ENCODE results near the genes REEP3 and MYPN.

DNA sequence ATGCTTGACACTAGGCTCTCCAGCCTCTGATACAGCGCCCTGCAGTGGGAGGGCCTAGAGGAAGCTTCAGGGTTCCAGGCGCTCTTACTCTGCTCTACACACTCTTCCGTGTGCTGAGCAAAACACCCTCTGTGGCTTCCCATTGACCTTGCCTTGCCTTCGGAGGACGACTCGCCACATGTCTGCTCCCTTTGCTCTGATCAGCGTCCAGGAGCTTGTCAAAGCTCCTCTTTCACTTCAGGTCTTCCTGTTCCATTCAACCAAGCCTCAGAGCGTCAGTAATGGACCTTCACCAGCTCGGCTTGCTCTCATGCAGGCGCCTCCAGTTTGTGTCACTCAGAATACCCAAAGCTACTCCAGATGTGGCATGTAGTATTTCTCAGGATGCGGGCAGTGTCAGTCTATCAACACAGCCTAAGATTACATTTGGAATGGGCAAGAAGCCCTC, 173.9 kb downstream of the ARID5B start:
- PRO-cap = no peak
- RRBS = no CpG with 5 or more reads among the region's 11 CpGs

DNA sequence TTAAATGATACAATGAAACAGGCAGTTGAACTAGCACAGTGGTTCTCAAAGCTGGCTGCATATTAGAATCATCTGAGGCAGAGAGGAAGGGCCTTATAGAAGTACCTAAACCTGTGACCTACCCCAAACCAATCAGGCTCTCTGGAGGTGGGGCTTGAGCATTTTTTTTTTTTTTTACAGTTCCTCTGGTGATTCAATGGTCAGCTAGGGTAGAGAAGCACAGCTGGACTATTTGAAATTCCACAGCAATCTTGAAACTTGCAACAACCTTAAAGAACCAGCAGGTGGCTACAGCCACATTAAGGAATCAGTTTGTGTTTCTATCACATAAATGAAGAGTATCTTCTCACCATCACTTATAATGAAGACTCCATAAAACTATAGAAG, 4.0 kb downstream of the RTKN2 start:
- PRO-cap = no peak

GRCh38 chr10:62519398-62519816, 145.2 kb downstream of the ZNF365 start:
- PRO-cap = no peak

DNA sequence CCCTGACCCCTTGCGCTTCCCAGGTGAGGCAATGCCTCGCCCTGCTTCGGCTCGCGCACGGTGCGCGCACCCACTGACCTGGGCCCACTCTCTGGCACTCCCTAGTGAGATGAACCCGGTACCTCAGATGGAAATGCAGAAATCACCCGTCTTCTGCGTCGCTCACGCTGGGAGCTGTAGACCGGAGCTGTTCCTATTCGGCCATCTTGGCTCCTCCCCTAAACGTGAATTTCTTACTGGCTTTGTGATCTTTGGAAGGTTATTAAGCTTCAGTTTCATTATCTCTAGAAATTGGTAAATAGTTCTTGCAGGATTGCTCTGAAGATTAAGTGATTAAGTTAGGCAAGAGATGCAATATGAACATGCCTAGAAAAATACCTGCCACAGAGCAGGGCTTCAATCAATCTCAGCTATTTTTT, 196.0 kb upstream of the ADO start:
- PRO-cap = no peak
- RRBS = no CpG with 5 or more reads among the region's 16 CpGs

GRCh38 chr10:62742709-62743045, 61.8 kb upstream of the ADO start:
- PRO-cap = no peak
- RRBS = no CpG with 5 or more reads among the region's 4 CpGs

- PRO-cap = no peak
- RRBS = no CpG with 5 or more reads among the region's 3 CpGs
Observed at GRCh38 chr10:63442413-63443312, 23.1 kb downstream of the JMJD1C start.

GRCh38 chr10:63521055-63521309, 219 bp upstream of the REEP3 start:
- PRO-cap = bidirectional peak, plus-strand start at chr10:63521450, minus-strand start at chr10:63521228
- RRBS = 3% methylated on average over 7 of the region's 23 CpGs

GRCh38 chr10:63521310-63522416, at the start of gene REEP3:
REEP3 (plus strand) TSS chr10:63521401.
- PRO-cap = bidirectional peak, plus-strand start at chr10:63521450, minus-strand start at chr10:63521228; bidirectional peak, plus-strand start at chr10:63521659, minus-strand start at chr10:63521629; bidirectional peak, plus-strand start at chr10:63521947, minus-strand start at chr10:63521878; bidirectional peak, plus-strand start at chr10:63521997, minus-strand start at chr10:63522100; unidirectional peak, minus-strand start at chr10:63522255
- RRBS = 1% methylated on average over 44 of the region's 120 CpGs

- PRO-cap = unidirectional peak, plus-strand start at chr10:63664665
- RRBS = no CpG with 5 or more reads among the region's 11 CpGs
Observed at GRCh38 chr10:63664556-63664894, 143.3 kb downstream of the REEP3 start.

GRCh38 chr10:63700776-63701117, 179.5 kb downstream of the REEP3 start:
- PRO-cap = no peak
- RRBS = no CpG with 5 or more reads among the region's 1 CpG

DNA sequence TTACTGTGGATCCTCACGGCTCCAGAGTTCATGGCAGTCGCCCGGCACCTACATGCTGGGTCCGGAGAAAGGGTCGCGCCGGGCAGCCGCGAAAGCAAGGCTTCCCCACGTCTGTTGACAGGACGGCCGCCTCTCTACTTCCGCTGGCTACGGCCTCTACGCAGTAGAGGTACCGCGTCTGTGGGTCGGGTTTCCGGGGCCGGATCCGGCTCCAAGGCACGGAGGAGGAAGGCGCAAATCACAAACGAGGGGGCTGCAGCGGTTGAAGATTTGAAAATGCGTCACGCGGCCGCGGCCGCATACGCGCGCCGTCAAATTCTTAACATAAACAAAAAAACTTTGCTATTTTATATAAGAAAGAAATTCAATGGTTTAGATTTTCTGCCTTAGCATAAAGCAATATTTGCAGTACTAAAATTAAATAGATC, 649.6 kb downstream of the REEP3 start:
- PRO-cap = no peak
- RRBS = 88% methylated on average over 4 of the region's 35 CpGs

GRCh38 chr10:65570090-65571137, 1355.4 kb upstream of the LRRTM3 start:
- PRO-cap = unidirectional peak, plus-strand start at chr10:65570536
- RRBS = no CpG with 5 or more reads among the region's 22 CpGs

DNA sequence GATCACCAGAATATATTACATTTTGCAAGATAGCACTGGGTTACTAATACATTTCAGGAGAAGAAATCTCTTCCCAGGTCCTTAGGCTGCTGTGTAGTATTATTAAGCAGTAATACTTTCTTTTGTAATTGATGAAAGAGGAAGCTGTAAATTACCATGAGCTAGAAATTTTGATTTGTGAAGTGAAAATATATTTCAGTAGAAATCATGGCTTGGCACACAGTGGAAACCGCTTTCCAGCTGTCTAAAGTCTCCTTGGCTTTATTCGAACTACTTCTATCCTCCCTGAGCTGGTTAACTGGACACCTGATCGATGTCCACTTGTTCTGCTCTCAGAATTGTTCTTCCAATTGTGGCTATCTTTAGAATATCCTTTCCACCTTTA, 556.8 kb upstream of the LRRTM3 start:
- PRO-cap = no peak
- RRBS = no CpG with 5 or more reads among the region's 3 CpGs

- PRO-cap = no peak
- RRBS = no CpG with 5 or more reads among the region's 3 CpGs
Observed at GRCh38 chr10:67954957-67955468, 70.6 kb downstream of the SIRT1 start.

- PRO-cap = no peak
- RRBS = no CpG with 5 or more reads among the region's 15 CpGs
Observed at GRCh38 chr10:68073661-68074509, 1.2 kb downstream of the HERC4 start.

GRCh38 chr10:68109104-68109691, at the start of gene MYPN:
MYPN (plus strand) TSS chr10:68109488.
- PRO-cap = no peak
- RRBS = no CpG with 5 or more reads among the region's 4 CpGs

- PRO-cap = no peak
Observed at GRCh38 chr10:68318828-68318997, 13.2 kb upstream of the HNRNPH3 start.

DNA sequence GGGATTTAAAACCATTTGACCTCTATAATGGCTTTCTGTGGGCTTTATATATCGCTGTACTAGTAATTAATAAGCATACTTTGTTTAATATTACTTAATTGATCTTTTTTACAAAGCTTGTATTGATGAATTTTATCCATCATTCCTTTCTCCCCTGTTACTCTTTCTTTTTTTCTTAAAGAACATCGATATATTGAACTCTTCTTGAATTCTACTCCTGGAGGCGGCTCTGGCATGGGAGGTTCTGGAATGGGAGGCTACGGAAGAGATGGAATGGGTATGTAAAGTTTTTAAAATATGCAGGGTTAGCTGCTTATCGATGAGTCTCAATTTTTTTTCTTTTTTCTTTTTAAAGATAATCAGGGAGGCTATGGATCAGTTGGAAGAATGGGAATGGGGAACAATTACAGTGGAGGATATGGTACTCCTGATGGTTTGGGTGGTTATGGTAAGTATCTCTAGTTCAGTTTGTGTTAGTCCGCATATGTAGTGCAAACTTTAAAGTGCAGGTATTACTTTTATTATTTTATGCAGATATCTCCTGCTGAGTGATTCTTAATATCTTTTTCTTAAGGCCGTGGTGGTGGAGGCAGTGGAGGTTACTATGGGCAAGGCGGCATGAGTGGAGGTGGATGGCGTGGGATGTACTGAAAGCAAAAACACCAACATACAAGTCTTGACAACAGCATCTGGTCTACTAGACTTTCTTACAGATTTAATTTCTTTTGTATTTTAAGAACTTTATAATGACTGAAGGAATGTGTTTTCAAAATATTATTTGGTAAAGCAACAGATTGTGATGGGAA, 8.9 kb upstream of the PBLD start:
- PRO-cap = no peak
- RRBS = no CpG with 5 or more reads among the region's 9 CpGs

GRCh38 chr10:68477728-68478112, 5.9 kb upstream of the DNA2 start:
- PRO-cap = no peak
- RRBS = no CpG with 5 or more reads among the region's 3 CpGs

GRCh38 chr10:68526542-68526855, 824 bp downstream of the SLC25A16 start:
- PRO-cap = no peak
- RRBS = no CpG with 5 or more reads among the region's 2 CpGs

Measured in kidney (tissue), 2 donors.